ENCODE measurements around a stretch of chr17.

DNA sequence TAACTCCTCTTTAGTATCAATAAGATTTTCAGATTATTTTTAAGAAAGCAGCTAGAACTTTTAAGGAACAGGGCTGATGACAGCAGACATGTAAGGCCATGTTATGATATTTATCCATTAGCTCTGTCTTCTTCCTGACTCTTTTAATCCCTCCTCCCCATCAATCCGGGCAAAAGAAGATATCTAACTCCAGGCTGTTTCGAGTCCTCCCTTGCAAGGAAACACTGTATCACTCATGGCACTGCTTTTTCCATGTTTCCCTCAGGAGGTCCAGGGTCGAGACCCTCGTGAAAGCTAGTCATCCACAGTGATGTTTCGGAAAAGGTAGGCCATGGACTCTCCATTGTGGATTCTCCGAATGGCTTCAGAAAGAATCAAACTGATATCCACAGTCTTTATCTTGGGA is 3.2 kb upstream of the QRICH2 start:
- PRO-cap: no peak
- RRBS, 2 experiments: no CpG with 5 or more reads among the region's 6 CpGs

- PRO-cap: no peak
- RRBS, 2 experiments: no CpG with 5 or more reads among the region's 5 CpGs
Measured at GRCh38 chr17:76361795-76362283, 8.1 kb upstream of the PRPSAP1 start.

GRCh38 chr17:76498777-76499873 is 2.1 kb downstream of the RHBDF2 start:
- PRO-cap: no peak
- RRBS, 2 experiments: no CpG with 5 or more reads among the region's 10 CpGs

- PRO-cap: no peak
- RRBS, 2 experiments: no CpG with 5 or more reads among the region's 4 CpGs
Measured at GRCh38 chr17:76645521-76645886, 1.9 kb upstream of the ST6GALNAC1 start.

DNA sequence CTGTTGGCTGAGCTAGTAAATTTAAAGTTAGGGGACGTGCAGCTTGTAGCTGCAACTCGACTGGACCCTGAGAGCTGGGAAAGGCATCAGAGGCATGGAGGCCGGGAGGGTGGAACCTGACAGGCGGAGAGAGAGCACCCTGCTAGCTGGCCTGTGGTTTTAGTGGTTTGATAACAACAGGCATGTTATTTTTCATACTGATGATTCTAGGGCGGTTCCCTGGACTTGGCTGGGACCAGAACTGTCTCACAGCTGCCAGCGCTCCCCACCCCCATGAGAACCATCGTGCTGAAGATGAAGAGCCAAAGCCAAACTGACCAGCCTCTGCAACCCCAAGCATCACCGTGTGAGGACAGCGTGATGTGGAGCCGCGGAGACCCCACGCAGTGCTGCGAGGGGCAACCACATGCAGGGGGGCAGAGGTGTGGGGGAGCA is 28.5 kb downstream of the MXRA7 start:
- PRO-cap: no peak
- RRBS, 2 experiments: no CpG with 5 or more reads among the region's 13 CpGs

- PRO-cap: no peak
- RRBS, 2 experiments: no CpG with 5 or more reads among the region's 7 CpGs
Measured at GRCh38 chr17:76685882-76686276, 24.9 kb downstream of the MXRA7 start.

- PRO-cap: no peak
- RRBS, 2 experiments: no CpG with 5 or more reads among the region's 9 CpGs
Measured at GRCh38 chr17:76791437-76791882, 53.5 kb downstream of the MFSD11 start.

GRCh38 chr17:76969439-76969810 is 101.2 kb downstream of the MGAT5B start:
- PRO-cap: no peak
- RRBS, 2 experiments: 5 to 6% methylated on average over 9 of the region's 12 CpGs

DNA sequence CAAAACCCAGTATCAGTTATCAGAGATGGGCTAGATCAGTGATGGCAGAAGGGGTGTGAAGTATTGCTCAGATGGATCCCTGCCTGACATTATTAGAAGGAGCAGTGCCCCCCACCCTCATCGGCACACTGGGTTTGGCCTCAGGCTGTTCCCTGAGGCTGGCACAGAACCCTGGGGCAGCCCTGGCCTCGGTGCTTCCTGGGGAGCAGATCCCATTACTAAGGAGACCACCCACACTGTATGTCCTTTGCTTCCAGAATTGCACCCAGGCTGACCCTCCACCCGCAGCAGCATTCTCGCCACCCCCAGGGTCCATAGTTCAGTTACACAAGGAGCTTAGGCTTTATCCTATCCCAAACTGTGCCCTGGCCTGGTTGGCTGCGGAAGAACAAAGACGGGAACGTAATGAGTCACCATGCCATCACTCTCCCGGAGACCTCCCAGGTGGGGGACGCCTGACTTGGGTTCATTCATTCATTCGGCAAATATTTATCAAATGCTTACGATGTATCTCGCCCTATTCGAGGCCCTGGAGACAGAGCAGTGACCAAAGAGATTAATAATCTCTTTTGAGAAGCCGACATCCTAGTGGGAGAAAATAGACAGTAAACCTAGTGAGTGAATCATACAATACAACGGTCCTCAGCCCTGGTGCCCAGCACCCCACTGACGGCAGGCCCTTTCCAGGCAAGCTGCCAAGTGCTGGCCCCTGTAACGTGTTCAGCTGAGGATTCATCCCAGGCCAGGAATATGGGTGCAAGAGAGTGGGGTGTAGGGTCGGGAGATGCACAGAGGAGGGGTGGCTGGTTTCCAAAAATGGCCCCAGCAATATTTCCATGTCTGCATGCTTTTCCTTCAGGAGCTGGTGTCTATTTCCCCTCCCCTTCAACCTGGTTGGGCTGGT is 134.0 kb downstream of the MGAT5B start:
- PRO-cap: no peak
- RRBS, 2 experiments: no CpG with 5 or more reads among the region's 18 CpGs

DNA sequence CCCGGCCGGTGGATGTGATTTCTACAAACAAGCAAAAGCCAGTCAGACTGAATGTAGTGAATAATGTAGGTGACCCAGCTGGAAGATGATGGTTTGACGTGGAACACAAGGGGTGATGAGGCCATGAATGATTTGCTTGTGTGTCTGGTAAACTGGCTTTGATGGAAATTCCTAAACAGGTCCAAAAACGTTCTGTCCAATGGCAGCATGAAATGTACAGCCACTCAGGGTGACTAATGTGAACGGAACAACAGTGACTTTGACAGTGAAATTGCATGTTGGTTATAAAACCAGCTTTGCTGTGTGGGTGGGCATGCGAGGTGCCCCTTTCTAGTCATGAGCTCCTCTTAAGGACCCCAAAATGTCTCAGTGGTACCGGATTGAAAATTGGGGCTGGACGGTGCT is 976 bp upstream of the SEC14L1 start:
- PRO-cap: no peak
- RRBS, 2 experiments: no CpG with 5 or more reads among the region's 8 CpGs

- PRO-cap: no peak
- RRBS, 2 experiments: no CpG with 5 or more reads among the region's 8 CpGs
Measured at GRCh38 chr17:77143703-77144175, 3.0 kb downstream of the SEC14L1 start.

- PRO-cap: no peak
- RRBS, 2 experiments: no CpG with 5 or more reads among the region's 2 CpGs
Measured at GRCh38 chr17:77144176-77144482, 3.4 kb downstream of the SEC14L1 start.

DNA sequence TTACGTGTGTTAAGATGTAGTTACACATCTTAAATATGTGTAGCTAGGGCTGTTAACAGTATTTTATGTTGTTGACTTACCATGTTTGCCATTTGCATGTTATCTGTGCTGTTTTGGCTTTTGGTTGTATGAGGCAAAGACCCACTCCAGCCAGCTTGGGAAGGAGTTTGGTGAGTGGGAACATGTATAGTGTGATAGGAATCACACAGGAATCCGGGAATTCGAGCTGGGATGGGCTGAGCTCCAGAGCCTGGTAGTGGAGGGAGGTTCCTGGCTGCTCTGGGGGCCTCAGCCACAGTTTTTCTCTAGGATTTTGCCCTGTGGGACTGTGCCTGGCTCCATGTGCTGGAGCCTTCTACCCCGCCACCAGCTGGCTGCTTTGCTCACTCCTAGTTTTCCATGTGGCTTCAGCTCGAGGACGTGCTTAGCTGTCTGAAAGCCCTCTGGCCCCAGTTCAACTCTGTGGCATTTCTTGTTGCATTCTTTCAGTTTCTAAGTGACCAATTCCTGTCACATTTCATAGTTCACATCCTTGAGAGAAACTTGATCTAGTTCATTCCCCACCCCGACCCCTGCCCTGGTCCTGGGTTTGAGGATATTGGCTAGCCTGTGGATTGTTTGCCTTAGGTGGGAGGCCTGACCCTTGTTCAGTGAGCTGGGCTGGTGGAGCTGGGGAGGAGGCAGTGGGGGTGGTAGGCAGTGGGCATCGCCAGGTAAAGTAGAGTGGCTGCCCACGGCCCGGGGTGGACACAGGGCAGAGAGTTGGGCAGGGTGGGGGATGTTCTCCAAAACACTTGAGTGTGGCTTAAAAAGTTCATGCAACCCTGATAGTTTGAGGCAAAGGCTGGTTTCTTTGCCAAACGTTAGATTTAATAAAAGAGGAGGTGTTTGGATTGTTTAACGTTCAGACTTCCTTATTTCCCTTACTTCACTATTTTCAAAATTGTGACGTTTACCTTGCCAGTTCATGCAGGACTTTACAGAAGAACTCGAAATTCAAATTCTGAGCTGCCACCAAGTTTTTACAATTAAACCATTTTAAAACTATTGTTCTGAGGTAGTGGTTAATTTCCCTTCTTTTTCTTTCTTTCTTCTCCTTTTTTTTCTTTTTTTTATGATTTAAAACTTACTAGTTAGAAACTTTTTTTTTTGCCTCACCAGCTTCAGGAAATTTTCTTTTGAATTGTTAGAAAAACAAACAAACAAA is 5.1 kb downstream of the SEC14L1 start:
- PRO-cap: no peak
- RRBS, 2 experiments: no CpG with 5 or more reads among the region's 14 CpGs

- PRO-cap: no peak
- RRBS, 2 experiments: no CpG with 5 or more reads among the region's 15 CpGs
Measured at GRCh38 chr17:77148523-77149318, 8.0 kb downstream of the SEC14L1 start.

- PRO-cap: no peak
- RRBS, 2 experiments: 6% methylated on average over 3 of the region's 13 CpGs
Measured at GRCh38 chr17:77372355-77372730, 91.0 kb downstream of the SEPTIN9 start.

GRCh38 chr17:77373719-77374817 is 92.8 kb downstream of the SEPTIN9 start:
- PRO-cap: bidirectional peak, plus-strand start at chr17:77373933, minus-strand start at chr17:77373808; bidirectional peak, plus-strand start at chr17:77374563, minus-strand start at chr17:77374363
- RRBS, 2 experiments: 2 to 5% methylated on average over 4 of the region's 68 CpGs

DNA sequence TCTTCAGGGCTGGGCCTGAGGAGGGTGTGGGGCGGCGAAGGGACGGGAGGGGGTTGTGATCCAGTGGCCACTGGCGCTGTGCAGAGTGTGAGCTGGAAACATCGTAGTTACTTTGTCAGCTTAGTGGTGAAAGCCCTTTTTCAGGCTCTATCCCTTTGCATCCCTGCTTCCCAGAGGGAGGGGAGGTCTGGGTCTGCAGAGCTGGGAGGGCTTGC is 93.4 kb downstream of the SEPTIN9 start:
- PRO-cap: no peak
- RRBS, 2 experiments: no CpG with 5 or more reads among the region's 5 CpGs

GRCh38 chr17:77421127-77421901 is 140.0 kb downstream of the SEPTIN9 start:
- PRO-cap: no peak
- RRBS, 2 experiments: no CpG with 5 or more reads among the region's 22 CpGs

GRCh38 chr17:77451202-77451657 is 169.9 kb downstream of the SEPTIN9 start:
- PRO-cap: no peak
- RRBS, 2 experiments: no CpG with 5 or more reads among the region's 36 CpGs

DNA sequence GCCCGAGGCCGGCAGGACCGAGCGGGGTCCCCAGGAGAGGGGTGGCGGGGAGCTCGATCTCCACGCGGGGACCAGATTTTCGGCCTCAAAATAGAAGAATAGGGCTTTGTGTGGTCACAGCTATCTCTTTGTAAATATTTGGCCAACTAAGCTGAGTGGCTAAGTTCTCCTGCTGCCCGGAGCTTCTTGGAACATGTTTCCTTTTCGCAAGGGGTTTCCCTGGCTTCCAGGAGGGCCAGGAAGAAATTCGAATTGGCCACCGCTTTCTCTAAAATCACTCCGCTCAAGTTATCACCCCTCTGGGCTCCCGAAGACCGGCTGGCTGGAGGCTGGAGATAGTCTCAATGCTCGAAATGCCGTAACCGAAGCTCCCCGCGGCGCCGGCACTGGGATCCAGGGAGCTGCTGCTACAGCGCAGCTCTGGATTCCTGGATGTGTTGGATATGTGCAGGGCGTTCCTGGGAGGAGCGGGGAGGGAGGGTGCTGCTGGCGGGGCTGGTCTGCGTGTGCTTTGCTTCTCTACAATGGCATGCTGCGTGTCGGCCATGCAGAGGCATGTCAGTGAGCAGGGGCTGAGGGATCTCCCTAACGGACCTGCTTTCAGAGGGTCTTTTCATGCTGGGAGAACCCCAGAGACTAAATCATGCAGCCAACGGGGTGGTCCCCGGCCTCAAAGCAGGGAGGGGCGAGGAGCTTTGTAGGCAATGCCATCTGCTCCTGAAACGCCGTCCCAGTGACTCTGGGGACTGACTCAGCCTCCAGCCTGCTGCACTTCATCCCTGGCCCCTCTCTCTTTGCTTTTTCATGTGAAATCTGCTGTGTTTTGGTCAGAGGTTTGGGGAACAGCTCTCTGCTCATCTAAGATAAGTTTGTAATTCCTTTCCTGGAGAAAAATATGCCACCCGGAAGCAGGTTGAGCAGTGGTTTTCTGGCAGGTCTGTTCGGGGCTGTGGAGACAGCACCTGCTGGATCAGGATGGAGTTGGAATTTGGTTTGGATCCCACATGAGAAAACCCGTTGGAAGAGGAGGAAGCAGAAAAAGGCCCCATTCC is 170.7 kb downstream of the SEPTIN9 start:
- PRO-cap: no peak
- RRBS, 2 experiments: 4 to 11% methylated on average over 8 of the region's 39 CpGs